CD14-positive monocyte (primary cell): ENCODE measurements around a stretch of chr2.

- CAGE, long polyA plus RNA = no peak
Observed at GRCh38 chr2:150624114-150624778, 136.8 kb upstream of the RND3 start.

DNA sequence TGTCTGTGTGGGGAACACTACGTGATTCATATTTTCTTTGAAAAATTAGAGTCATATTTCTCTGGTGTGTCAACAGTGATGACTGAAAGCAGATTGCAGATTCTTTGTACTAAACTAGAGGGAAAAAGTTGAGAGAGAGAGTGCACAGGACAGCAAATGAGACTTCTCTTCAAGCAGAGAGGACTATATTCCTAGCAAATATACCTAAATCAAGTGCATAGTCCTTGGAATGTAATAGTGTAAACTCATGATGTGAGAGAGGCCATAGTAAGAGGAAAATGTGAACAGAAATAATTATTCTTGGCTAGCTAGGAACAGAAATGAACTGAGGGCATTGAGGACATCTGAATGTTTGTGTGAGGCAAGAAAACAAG lies 157.0 kb upstream of the RND3 start:
- CAGE, long polyA plus RNA = no peak

DNA sequence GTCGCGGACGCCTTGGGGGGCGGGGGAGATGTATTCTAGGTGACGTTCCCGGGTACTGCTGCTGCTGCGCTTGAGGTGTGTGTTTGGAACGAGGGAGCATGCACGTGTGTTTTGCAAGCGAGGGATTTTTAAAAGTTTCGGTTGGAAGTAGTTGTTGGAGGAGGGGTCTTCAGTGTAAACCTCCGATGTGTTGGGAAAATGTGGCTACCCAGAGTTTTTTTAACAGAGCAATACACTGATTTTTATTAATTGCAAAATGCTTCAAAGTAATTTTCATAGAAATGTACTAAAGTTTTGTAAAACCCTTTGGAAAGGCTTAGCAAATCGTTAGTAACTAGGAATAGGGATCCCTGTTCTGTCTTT lies 932 bp downstream of the RIF1 start:
- CAGE, long polyA plus RNA = no peak

- CAGE, long polyA plus RNA = no peak
Observed at GRCh38 chr2:151704291-151705103, 29.8 kb downstream of the NEB start.

DNA sequence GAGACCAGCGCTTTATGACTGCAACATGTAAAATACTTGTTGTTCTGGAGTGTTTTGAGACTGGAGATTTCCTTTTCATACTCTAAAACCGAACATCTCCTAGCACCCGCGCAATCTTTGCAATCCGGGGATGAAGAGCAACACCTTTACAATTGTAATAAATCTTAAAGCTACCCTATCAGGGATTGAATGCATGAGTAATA lies 744 bp downstream of the STAM2 start:
- CAGE, long polyA plus RNA = no peak

DNA sequence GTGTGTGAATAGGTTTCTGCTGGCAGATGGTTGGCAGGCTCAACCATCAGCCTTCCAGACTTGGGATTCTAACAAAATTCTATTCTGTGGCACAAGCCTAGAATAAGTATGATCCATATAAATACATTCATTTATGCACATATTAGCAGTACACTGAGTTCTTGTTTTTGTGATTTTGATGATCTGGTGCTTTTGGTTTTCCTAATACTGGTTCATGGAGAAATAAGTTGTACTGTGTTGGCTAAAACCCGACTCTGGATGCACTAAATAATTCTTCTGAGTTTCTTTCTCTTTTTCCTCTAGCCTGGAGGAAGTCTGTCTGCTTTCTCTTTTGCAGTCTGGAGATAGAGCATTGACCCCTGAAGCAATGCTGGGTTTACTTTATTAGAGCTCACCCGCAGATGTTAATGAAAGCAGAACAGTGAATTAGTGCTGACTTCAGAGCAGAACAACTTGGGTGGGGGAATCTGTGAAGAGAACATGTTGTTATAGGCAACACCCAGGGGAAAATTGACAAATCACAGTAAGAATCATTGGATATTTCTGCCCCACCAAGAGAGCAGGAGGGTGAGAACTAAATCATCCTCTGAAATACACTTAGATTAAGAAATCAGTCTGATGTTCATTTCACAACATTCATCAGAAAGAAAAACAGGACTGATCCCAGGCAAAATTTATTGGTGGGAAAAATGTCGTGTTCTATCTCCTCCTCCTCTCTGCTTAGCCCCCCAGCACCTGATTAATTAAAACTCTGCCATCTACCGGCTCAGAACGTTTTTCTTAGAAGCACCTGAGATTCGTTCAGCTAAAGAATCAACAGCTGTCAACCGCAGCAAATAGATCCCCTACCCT lies 164.9 kb downstream of the FMNL2 start:
- CAGE, long polyA plus RNA = no peak

GRCh38 chr2:152679185-152679598 lies 38.1 kb downstream of the PRPF40A start:
- CAGE, long polyA plus RNA = no peak

- CAGE, long polyA plus RNA = no peak
Observed at GRCh38 chr2:153388214-153388617, 90.3 kb downstream of the RPRM start.

DNA sequence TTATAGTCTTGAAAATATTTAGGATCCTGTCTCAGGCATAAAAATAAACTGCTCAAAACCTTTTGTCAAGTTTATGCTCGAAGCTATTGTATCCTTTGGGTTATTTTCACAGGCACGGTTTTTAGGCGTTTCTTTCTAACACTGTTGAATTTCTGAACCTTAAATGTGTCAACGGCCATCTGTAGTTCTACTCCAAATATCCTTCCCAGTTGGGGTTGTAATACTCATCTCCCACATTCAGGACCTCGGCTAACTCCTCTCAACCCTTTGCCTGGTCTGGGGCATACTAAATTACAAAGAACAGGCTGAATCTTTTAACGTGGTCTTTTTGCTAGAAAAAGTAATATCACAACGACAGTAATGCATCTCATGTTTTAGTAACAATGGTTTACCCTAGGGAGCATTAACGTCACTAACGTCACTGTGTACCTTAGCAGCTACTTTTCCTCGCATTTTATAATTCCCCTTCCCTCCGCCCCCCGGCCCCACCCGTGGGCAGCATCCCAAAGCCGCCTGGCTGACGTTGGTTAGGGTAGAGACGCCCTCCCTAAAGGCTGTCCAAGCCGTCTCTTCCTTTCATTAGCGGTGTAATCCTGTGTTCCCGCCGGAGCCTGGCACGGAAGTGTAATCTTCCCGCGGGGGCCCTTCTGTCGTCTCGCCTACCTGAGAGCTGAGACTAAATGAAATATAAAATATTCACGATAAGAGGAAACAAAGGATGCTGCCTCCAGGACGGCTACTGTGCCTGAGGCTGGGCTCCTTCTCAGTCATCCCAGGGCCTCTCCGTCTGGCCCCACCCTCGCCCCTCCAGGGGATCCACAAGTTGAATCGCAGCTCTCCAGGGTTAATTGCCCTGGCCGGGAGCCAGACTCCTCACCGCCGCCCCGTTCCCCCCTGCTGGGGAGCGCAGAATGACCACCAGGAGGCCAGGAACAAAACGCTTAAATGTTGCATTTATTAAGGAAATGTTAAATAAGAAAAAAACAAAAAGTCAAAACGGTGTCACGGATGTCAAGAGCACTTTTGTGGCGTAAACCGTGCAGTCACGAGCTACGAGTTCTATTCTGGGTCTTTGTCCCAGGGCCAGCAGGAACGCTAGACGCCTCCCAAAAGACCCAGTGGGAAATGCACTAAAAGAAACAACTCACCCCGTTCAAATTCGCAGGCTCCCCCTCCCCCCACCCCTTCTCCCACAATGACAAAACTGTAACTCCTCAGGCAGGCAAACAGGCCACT lies 1.7 kb downstream of the RPRM start:
- CAGE, long polyA plus RNA = no peak

GRCh38 chr2:155363370-155363819 lies 664.9 kb downstream of the KCNJ3 start:
- CAGE, long polyA plus RNA = no peak

DNA sequence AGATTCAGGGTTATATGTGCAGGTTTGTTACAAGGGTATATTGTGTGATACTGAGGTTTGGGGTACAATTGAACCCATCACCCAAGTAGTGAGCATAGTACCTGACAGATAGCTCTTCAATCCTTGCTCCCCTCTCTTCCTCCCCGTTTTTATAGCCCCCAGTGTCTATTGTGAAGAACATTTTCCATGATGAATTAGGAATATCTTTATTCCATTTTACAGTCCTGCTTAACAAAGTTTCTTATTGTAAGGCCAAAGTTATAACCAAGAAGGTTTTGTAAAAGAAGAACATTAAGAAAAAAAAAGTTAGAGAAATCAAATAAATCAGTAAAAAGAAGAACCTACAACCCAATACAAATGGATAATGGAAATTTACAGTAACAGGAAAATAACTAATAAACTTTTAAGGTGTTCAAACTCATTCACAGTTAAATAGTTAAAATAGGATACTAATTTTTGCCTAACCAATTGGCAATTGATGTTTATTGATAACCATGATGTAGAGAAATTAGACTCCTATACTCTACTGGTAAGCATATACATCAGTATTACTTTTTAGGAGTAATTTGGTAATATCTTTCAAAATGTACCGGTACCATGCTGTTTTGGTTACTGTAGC lies 192.4 kb downstream of the NR4A2 start:
- CAGE, long polyA plus RNA = no peak

DNA sequence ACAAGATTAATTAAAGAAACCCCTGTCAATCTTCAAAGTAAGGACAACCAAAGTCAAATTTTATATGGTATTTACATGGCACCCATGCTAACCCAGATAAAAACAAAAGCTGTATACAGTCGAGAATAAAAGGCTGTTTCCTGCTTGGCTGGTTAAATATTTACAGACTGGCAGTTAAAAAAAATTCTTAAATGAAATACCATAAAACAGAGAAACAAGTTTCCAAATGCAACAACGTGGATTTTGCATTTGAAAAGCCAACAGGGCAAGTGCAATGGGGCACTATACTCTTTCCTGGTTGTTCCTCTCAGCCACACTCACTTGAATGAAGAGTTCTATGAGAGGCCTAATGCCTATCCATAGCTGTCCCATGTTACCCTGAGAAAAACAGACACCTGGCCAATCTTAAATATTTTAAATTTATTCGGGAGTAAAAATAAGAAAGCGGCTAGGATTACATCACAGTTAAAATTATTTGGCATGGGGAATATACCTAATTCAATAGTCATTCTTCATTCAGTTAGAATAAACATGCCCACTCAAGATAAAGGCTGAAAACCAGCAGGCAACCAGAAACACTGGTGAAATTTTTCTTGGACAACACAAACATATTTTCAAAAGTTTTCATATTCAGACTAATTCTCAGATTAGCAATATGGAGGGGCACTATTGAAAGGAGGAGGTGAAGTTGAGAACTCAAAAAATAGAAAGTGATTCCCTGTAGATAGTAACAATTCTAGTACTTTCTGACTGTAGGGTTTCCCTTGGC lies 6.2 kb upstream of the NR4A2 start:
- CAGE, long polyA plus RNA = no peak

- CAGE, long polyA plus RNA = no peak
Observed at GRCh38 chr2:156434692-156435131, 1.5 kb upstream of the GPD2 start.

DNA sequence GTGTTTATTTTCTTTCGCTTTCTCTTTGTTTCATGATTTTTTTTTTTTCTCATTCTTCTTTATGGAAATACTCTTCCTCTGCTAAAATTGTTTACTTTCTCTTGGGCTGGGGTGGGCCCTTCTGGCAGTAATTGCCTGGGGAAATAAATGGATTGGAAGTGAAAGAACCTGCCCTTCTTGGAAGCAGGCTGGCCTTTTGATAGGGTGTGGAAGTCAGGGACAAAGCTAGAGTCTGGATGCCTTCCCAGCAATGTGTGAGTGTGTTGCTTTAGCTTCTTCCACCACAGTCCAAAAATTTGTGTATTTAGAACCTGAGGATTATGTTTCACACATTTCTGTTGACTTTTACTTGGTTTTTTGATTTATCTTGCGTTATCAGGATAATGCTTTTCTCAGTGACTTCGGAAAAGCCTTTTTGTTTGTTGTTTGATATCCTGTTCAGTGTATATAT lies 30.9 kb downstream of the GPD2 start:
- CAGE, long polyA plus RNA = no peak

DNA sequence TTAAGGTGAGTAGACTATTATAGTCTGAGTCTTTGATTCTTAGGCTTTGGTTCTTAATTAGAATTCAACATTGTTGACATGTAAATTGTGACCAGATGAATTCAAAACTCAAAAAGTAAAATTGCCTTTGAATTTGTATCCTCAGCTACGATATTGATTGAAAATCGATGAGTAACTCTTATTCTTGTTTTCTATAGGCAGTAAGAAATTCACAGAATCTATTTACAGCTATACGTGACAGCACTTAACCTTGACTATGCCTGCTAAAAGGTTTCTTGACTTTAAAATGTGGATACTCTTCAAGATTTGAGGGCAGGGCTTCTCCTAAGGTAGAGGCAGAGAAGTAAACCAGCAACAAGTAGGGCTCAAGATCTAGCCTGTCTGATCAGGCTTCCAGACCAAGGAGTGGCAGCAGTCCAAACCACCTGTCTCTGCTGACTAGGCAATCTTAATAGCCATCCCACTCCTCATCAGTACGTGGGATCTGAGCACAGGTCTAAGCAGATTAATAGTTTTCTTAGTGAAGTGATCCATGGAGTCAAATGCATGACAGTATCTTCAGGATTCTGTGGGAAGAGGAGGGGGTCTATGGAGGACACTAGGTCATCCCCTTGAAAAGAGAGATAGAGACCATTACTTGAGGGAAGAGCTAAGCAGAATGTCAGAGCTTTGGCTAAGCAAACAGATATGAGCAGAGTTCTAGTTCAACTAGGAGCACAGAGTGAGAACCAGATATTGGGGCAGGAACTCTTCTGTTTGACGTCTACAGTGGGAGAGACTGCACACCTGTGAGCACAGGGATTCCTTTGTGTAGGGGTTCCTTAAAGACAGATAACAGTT lies 100.4 kb downstream of the GPD2 start:
- CAGE, long polyA plus RNA = no peak

- CAGE, long polyA plus RNA = no peak
Observed at GRCh38 chr2:156803148-156803814, 367.1 kb downstream of the GPD2 start.

DNA sequence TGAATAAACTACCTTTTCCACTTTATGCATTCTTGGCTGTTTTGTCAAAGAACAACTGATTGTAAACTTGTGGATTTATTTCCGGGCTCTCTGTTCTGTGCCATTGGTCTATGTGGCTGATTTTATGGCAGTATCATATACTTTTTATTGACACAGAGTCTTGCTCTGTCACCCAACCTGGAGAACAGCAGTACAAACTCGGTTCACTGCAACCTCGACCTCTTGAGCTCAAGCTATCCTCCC lies 6.7 kb upstream of the GALNT5 start:
- CAGE, long polyA plus RNA = no peak

DNA sequence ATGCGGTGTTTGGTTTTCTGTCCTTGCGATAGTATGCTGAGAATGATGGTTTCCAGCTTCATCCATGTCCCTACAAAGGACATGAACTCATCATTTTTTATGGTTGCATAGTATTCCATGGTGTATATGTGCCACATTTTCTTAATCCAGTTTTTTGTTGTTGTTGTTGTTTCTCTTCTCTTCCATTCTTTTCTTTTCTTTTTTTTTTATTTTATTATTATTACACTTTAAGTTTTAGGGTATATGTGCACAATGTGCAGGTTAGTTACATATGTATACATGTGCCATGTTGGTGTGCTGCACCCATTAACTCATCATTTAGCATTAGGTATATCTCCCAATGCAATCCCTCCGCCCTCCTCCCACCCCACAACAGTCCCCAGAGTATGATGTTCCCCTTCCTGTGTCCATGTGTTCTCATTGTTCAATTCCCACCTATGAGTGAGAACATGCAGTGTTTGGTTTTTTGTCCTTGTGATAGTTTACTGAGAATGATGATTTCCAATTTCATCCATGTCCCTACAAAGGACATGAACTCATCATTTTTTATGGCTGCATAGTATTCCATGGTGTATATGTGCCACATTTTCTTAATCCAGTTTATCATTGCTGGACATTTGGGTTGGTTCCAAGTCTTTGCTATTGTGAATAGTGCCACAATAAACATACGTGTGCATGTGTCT lies 46.4 kb downstream of the CYTIP start:
- CAGE, long polyA plus RNA = no peak

DNA sequence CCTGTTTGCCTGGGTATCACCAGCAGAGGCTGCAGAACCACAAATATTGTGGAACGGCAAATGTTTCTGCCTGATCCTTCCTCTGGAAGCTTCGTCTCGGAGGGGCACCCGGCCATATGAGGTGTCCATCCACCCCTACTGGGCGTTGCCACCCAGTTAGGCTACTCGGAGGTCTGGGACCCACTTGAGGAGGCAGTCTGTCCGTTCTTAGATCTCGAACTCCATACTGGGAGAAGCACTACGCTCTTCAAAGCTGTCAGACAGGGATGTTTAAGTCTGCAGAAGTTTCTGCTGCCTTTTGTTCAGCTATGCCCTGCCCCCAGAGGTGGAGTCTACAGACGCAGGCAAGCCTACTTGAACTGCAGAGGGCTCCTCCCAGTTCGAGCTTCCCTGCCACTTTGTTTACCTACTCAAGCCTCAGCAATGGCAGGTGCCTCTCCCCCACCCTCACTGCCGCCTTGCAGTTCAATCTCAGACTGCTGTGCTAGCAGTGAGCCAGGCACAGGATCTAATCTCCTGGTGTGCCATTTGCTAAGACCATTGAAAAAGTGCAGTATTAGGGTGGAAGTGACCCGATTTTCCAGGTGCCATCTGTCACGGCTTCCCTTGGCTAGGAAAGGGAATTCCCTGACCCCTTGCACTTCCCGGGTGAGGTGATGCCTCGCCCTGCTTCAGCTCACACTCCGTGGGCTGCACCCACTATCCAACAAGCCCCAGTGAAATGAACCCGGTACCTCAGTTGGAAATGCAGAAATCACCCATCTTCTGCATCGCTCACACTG lies 40.8 kb downstream of the CYTIP start:
- CAGE, long polyA plus RNA = no peak

DNA sequence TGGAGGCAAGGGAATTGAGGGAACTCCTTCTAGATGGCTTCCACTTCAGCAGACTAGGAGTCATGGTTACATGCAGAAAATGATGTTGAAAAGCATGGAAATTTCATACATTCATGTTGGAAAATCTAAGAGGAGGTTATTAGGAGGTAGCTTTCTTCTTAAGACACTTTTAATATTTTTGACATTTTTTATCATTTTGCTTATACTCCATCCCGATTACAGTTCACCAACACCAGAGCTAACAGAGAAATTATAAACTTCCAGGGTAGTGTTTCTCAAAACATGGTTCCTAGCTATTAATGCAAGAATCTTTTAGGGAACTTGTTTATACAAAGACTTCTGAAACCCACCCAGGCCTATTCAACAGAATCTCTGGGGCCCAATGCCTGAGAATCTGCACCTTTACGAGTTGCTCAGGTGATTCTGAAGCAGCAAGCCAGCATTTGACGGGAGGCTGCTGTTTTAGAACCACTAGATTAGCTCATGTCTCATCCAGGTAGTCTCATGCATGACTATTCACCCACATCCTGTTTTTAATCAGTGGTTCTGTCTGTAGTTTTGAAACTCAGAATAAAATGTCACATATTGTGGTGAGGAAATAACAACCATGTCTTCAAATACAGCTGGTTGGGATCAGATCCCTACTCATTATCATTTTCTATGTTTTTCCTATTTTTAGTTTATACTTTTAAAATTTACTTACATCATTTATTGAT lies 39.7 kb downstream of the CYTIP start:
- CAGE, long polyA plus RNA = no peak